Metanephros (tissue), 2 donors: ENCODE measurements around the genes ALG10B and C12orf40.

- RAMPAGE, long total RNA: no peak
Measured at GRCh38 chr12:32454860-32455481, 55.6 kb downstream of the FGD4 start.

GRCh38 chr12:32532462-32532815 is 133.1 kb downstream of the FGD4 start:
- RAMPAGE, long total RNA: no peak

- RAMPAGE, long total RNA: no peak
Measured at GRCh38 chr12:32585260-32586133, 93.6 kb upstream of the DNM1L start.

GRCh38 chr12:32588089-32588698 is 90.9 kb upstream of the DNM1L start:
- RAMPAGE, long total RNA: no peak

GRCh38 chr12:32756222-32756777 is 603 bp upstream of the YARS2 start:
- RAMPAGE, long total RNA: no peak

GRCh38 chr12:32789098-32789461 is 33.4 kb upstream of the YARS2 start:
- RAMPAGE, long total RNA: no peak

DNA sequence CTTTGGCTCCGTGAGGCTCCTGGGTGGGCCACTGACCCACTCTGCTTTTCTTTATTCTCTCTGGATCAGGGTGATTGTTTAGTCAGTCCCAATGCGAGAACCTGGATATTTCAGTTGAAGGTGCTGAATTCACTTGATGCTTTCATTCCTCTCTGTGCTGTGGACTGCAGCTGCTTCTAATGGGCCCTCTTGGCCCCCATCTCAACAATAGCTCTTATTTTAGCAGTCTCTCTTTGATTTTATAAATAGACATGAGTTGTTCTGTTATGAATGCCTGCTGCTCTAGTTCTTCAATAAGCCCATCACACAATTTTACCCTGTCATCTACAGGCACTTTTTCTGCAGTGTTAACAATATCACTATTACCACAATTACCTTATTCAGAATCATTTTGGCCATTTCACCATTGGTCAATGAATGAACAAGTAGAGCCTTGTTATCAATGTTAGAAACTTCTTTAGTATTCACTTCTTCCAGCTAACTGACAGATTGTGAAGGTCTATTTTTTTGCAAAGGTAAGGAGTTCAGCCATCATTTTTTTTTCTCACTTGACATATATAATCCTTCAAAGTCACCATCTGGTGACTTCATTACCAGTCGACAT is 54.2 kb upstream of the YARS2 start:
- RAMPAGE, long total RNA: no peak

DNA sequence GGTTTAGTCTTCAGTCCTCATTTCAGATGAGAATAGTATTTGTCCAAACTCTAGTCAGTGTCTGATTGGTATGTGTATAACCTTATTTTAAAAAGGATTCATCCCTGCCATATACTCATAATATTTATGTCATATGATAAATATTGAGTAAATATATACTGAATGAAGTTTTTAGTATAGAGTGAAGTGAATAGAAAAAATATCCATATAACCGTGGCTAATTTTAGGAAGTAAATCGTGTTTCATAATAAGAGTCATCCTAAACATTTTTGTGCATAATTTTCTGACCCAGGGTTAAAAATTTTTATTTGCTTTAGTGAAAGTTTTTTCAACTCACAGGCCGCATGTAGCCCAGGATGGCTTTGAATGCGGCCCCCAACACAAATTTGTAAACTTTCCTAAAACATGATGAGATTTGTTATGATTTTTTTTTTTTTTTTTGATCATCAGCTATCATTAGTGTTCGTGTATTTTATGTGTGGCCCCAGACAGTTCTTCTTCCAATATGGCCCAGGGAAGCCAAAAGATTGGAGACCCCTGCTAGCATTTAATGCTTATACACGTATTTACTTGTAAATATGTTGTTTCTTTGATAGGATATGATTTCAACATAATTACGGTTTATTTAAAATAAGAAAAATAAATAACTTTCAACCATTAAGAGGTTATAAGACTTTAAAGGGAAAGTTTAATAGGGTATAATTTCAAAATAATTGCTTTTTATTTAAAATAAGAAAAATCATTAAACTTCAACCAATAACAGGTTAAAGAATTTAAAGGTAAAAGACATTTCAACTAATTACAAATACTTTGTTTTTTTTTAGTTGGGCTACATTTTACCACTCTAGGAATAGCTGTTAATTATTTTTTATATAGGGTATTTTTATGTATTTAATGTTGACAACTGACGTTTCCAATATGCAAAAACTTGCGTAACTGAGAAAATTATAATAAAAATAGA is 9.4 kb downstream of the ALG10 start:
- RAMPAGE, long total RNA: no peak

DNA sequence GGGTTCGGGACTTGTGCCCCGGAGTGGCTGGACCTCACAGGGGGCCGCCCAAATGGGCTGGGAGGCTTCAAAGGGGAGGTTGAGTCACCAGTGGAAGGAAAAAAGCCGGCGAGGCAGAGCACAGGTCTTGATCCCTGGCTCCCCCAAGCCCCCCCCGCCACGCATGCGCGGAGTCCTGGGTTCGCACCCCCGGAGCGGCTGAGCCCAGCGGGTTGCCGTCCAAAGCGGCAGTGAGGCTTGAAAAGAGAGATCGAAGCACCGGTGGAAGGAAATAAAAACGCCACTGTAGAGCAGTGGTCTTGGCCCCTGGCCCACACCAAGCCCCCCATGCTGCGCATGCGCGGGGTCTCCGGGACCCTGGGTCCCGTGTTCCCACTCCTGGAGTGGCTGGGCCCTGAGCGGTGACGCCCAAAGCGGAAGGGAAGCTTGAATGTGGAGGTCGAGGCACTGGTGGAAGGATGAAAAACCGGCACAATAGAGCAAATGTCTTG is 313.6 kb downstream of the ALG10 start:
- RAMPAGE, long total RNA: no peak

- RAMPAGE, long total RNA: no peak
Measured at GRCh38 chr12:34346693-34346954, 324.3 kb downstream of the ALG10 start.

DNA sequence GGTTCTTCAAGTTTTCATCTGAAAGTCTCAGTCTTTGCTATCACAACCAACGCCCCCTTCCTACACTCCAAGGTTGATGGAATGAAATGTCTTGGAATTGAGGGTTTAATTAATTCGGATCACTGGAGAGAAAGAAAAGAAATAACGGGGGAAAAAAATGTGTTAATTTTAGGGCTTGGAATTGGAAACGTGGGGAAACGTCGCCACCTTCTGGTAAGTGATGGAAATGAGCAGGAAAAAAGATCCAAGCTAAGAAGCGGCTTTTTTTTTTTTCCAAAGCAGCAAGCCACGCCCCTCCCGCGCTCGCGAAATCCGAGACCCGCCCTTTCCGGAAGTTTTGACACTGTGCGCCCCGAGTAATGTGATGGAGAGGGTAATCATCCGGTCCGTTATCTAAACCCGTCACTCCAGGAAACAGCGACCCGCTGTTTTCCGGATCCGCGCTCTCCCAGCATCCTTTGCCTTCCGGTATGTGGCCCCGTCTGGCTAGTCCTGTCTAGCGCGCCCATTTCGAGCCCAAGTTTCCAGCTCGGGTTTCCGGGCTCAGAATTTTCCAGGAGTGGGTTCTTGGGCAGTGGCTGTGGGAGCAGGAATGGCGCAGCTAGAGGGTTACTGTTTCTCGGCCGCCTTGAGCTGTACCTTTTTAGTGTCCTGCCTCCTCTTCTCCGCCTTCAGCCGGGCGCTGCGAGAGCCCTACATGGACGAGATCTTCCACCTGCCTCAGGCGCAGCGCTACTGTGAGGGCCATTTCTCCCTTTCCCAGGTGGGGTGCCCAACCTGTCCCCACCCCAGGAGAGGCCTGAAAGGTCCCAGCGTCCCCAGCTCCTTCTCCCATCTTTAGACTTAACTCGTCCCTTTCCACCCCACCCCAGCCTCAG is at the start of gene ALG10B:
Gene ALG10B, plus strand, starts transcription at position 473 of the 878 bp plus-strand sequence.
- RAMPAGE, long total RNA: no peak

GRCh38 chr12:38384780-38385610 is 68.4 kb downstream of the ALG10B start:
- RAMPAGE, long total RNA: no peak

- RAMPAGE, long total RNA: no peak
Measured at GRCh38 chr12:39327569-39327910, 115.4 kb downstream of the KIF21A start.

GRCh38 chr12:39442266-39442958 is 508 bp downstream of the KIF21A start:
- RAMPAGE, long total RNA: no peak

DNA sequence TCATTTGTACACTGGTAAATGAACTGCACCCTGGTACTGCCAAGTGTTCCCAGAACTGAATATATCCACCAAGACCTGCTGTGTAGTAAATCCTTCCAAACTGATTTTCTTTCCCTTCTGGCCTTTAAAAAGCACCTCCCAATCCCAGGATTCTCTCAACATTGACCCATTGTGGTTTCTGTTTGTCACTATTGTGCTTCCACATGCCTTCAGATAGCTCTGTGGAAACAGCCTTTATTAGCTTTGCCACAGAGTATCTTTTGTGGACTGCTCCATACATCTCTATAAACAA is 954 bp upstream of the KIF21A start:
- RAMPAGE, long total RNA: no peak

GRCh38 chr12:39625861-39626332 is at the start of gene C12orf40:
Gene C12orf40, plus strand, starts transcription at chr12:39626183.
- RAMPAGE, long total RNA: no peak

GRCh38 chr12:39808820-39809252 is 182.9 kb downstream of the C12orf40 start:
- RAMPAGE, long total RNA: no peak

- RAMPAGE, long total RNA: no peak
Measured at GRCh38 chr12:40023063-40023823, 82.6 kb downstream of the SLC2A13 start.

GRCh38 chr12:40104661-40105388 is 1.1 kb downstream of the SLC2A13 start:
- RAMPAGE, long total RNA: no peak

DNA sequence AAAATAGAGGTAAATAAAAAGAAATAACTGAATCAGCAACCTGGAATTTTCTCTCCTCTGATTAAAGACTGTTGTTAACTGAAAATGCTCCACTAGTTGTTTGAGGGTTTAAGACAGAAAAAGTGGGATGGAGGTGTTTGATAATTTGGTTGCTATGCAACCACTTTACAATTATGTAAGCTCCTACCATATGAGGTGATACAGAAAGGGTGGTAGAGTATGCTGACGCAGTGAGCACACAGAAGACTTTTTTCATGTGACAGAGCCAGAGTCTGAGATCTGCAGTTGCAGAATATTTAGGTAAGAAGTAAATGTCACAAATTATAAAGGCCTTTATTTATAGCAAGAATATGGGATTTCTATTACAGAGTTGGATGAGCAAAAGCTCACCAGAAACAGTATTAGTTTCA is 50.5 kb upstream of the SLC2A13 start:
- RAMPAGE, long total RNA: no peak